CD14-positive monocyte (primary cell): ENCODE measurements around a stretch of chr1.

DNA sequence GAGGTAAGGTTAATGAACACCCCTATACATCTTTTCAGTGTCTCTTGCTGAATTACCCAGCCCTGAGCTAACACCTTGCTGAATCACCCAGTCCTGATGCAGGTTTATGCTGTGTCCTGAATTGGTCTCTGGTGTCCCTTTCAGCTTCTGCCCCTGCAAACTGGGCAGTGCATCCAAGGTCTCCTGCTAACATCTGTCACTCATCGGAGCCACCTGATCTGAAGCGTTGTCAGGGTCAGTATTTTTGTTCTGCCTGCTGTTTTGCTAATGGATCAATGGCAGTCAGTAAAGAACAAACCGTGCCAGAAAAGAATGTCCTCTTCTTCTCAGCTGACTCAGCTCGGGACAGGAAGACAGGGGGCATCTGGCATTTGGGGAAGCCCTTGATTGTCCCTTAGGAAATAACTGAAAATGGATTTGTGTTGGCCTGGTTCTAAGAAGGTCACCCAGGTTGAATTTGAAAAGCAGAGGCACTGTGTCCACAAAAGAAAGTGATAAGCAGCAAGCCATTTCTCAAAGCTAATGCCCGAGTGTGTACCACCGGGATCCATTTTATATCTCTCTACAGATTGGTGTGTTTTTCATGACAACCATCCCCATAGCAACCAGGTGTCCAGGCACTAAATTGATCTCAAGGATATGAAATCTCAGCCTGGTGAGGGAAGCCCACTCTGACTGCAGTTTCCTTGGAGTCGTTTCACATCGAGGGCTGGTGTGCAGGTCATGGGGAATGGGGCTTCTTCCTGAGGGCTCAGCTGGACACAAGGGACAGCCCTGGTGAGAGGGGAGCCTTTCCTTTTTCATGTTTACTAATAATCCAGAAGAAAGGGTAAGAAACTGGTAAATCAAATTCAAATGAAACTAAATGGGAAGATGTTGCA, 109.7 kb upstream of the IRF2BP2 start:
- CAGE, long polyA plus RNA: no peak

DNA sequence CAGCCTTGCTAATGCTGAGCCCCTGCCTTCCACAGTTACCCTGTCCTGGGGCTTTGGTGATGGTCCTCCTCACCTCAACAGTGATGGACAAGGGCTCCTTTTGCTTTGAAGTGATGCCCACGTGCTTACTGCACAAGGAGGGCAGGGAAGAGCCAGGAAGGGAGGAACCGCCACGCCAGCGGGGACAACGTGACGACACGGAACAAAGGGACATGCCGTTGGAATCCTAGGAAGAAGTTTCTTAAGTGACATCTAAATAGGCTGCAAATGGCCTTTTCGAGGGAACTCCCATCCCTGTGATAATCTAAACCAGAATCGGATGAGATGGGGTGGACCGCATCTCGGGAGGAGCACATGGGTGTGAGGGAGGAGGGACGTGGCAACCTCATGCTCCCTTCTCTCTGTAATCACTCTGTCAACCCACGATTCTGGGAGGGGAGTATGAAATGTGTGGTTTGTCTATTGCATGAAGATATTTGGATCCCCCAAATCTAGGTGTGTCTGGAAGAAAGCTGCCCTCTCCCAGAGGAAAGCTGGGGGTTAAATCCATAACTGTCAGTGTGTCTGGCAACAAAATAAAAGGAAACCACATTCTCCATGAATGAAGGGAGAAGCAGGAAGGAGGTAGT, 110.9 kb upstream of the IRF2BP2 start:
- CAGE, long polyA plus RNA: no peak

DNA sequence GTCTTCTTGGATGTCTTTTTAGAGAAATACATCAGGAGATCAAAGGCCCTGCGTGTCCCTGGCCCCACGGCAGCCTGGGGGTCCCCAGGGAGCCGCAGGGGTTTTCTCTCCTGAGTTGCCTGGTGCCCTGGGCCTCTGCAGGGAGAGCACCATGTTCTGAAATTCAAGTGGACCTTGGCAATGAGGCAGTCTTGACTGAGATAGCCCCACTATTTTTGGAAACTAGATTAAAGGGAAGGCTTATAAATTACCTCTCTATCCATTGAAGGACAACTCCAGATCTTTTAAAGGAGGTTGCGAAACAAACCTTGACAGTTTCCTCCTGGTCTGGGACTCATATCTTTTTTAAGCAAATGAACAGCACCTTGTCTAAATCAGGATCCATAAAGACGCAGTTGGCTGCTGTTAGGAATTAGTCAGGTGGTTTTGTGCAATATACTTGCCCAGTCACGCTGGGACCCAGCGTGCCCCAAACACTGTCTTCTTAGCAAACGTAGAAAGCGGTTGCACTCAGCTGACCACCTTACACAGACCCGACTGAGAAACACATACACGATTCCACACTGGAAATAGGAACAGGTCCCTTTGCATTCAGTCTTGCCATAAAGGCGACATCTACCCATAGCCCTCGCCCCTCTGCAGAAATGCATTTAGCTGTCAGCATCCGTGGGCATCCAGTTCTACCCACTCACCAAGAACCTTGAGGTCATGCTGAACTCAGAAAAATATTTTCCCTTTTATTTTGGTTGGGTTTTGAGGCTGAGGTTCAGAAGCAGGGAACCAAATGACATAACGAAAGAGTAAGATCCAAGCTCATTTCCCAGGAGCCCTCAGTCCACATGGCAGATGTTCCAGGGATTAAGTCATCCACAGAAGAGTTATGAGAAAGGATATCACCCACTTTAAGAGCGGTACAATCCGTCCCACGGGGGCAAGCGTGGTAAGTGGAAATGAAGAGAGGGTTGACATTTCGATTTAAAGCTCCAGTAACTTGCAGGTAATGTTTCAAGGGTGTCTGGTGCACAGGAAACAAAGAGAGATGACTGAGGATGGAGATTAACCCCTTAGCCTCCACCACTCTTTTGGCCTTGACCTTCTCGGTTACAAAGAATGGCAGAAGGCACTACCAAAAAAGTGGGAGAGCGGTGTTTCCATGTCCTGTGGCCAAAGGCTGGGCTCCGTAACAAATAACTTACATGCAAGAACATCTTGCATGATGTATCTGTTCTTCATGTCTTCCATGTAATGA, 241.9 kb downstream of the TOMM20 start:
- CAGE, long polyA plus RNA: no peak

GRCh38 chr1:234973449-234974298, 155.0 kb downstream of the TOMM20 start:
- CAGE, long polyA plus RNA: no peak

- CAGE, long polyA plus RNA: start-site peak on the plus strand at chr1:234975487-234975543, 17 and 5 reads in 2 replicates
These were observed 153.5 kb downstream of the TOMM20 start for GRCh38 chr1:234974873-234975811.

GRCh38 chr1:234990746-234991369, 137.8 kb downstream of the TOMM20 start:
- CAGE, long polyA plus RNA: no peak

DNA sequence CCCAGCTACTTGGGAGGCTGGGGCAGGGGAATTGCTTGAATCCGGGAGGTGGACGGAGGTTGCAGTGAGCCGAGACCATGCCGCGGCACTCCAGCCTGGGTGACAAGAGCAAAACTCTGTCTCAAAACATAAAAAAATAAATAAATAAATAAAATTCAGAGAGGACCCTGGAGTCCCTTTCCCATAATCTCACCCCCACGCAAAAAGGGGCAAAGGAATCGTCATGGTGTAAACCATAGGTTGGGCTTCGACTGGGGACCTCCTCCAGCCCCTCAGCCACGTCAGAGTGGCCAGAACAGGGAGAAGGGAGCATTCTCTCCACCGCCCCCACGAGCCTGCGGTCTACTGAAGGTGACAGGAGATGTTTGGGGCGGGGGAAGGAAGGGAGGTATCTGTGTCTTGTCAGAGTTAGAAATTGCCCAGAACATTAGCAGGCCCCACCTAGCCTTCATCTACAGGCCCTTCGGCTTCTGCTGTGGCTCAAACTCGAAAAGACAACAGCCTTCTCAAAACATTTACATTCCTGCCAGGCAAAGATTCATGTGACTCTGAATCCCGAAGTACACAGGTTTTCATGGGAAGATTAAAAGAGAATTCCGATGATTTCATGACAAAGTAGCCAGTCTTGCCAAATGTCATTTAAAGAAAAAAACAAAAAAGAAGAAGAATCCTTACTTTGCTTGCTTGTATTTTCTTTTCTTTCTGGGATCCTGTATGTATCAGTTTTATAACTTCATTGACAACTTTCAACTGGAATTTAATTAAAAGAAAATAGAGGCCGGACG, 128.2 kb downstream of the TOMM20 start:
- CAGE, long polyA plus RNA: no peak

- CAGE, long polyA plus RNA: start-site peak on the plus strand at chr1:235012131-235012258, 30 and 71 reads in 2 replicates
These were observed 116.9 kb downstream of the TOMM20 start for GRCh38 chr1:235011450-235012413.

DNA sequence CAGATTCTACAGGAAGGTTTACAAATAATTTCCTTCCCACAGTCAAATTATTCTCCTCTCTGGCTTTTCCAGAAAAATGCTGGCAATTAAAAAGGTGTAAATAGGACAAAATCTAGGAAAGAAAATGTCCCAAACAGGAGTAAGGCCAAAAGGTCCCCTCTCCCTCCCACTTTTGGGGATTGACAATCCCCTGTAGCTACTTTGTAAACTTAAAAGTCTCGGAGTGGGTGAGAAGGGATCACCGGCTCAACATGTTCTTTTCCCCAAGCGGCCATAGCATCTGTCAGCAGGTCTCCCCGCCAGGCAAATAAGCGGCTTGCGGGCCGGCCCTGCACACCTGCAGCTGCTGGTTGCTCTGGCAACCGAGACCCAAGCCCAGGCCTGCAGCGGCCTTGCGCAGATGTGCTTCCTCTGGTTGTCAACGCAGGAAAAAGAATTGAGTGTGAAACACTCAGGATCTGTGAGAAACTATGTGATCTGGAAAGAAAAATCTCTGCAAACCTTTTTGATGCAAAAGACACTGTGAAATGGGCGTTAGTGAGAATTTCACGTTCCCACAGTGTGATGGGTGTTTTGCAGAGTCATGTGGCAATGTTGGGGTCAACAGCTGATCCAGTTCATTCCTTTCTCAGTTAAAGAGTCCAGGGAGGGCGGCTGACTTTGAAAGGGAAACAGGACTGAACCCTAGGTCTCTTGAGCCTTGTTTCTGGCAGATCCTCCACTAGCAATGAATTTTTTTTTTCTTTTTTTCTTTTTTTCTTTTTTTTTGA, 28.5 kb downstream of the TOMM20 start:
- CAGE, long polyA plus RNA: no peak

DNA sequence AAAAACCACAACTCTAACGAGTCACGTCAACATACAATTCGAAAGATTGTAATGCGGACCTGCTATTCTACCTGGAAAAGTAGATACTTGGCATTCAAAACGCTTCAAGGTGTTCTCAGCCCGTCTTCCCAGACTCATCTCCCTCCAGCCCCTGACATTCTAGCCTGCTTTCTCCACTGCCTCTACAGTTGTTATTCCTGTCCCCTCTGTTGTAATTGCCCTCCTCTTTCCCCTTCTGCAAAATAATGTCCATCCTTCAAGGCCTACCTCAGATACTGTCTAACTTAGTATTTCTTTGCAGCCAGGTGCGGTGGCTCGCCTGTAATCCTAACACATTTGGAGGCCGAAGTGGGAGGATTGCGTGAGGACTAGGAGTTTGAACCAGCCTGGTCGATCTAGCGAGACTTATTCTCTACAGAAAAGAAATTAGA, 651 bp upstream of the RBM34 start:
- CAGE, long polyA plus RNA: no peak

DNA sequence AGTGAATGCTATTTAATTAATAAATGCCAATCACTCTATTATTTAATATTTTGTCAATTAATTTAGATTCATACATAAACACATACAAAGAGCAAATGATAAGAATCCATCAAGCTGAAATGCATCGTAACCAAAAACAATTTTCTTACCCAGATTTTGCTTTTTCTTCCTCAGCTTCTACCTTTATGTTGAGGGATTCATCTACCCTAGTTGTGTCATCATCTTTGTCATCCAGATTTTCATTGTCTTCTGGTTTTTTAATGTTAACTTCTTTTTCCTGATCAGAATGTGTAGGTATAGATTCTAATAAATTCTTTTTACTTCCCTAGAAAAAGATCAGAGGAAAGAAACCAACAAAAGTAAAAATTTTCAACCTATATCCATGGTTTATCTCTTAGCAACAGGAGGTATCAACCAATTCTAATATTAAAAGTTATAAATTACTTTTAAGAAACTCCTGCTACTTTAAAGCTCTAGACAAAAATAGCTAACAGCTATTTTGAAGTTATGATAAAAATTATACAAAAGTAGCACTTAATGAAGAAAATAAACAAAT, 58.7 kb upstream of the RBM34 start:
- CAGE, long polyA plus RNA: no peak

DNA sequence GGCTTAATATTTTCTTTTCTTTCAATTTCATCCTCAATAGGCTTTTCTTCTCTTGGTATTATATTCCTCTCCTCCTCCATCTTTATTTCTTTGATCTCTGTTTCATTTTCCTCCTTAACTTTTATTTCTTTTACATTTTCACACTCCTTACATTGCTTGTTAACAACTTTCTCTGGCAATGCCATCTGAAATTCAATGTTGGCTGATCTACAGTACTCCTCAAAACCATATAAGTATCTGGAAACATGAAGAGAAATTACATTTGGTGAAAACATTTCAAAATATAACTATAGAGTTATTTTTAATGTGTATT, 59.2 kb upstream of the RBM34 start:
- CAGE, long polyA plus RNA: no peak

GRCh38 chr1:235307325-235307650, 20.7 kb downstream of the ARID4B start:
- CAGE, long polyA plus RNA: no peak

DNA sequence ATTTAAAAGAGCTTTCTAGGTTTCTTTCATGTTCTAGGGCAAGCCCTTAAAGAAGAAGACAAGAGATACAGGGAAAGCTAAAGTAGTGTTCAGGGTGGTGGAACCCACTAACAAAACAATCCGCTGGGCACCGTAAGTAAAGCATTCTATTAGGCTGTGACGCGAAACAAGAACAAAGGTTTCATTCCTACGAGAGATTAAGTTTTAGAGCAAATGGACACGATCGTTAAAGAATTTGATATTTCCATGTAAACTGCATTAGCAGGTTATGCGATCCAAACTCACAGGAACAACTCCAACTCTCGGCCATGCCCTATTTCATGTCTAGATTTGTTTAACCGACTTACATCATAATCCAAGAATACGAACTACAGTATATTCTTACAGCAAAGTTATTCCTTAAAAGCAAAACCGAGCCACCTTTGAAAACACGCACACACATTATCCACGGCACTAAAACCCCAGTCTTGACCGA, 963 bp downstream of the B3GALNT2 start:
- CAGE, long polyA plus RNA: no peak

DNA sequence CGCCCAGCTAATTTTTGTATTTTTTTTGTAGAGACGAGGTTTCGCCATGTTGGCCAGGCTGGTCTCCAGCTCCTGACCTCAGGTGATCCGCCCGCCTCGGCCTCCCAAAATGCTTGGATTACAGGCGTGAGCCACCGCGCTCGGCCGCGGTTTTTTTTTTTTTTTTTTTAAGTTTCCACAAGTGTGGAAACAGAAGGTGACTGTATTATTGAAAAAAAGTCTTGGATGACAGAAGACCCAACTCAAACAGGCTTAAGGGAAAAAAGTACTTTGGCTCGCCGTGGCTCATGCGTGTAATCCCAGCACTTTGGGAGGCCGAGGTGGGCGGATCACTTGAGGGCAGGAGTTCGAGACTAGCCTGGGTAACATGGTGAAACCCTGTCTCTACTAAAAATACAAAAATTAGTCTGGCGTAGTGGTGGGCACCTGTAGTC, 1.3 kb upstream of the B3GALNT2 start:
- CAGE, long polyA plus RNA: no peak

DNA sequence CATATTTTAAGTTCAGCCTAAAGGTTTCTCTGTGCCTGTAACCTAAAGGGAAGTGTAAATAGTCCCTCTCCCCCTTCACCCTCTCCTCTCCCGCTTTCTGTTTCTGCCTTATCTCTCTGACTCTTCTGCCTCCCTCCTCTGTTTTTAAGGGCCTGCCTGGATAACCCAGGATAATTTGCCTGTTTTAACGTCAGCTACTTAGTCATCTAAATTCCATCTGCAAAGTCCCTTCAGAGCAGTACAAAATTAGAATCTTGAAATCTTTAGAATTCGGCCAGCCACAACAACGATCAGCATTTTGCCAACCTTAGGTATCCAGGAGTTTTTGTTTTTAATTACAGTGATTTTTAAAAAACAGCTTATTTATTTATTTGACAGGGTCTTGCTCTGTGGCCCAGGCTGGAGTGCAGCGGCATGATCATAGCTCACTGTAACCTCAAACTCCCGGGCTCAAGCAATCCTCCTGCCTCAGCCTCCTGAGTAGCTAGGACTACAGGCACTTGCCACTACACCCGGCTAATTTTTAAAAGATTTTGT, 92.4 kb downstream of the NID1 start:
- CAGE, long polyA plus RNA: no peak

DNA sequence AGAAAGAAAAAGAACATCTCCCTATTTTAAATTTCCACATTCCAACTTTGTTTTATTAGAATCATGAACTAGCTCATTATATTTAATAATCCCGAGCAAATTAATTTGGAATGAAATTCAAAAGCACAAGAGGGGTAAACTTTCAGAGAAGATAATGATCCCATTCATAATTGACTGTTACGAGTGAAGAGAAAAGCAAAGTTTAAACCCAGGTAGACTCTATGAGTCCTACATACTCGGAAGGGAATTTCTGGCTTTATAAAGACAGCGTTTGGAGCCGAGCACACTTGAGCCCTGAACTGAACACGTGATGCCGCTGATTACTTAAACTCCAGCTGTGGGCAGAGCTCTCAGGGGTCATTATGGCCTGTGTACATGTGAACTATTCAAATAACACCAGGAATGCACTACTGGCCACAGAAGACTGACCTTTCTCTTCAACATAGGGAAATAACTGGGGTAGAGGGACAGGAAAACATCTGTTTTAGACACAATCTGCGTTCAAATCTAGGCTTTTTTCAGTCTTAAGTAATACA, 25.3 kb downstream of the NID1 start:
- CAGE, long polyA plus RNA: no peak

GRCh38 chr1:236090828-236091174, 25.9 kb upstream of the NID1 start:
- CAGE, long polyA plus RNA: no peak

- CAGE, long polyA plus RNA: no peak
These were observed 21.6 kb upstream of the GPR137B start for GRCh38 chr1:236120546-236121393.

GRCh38 chr1:236395771-236396266, 1.7 kb downstream of the EDARADD start:
- CAGE, long polyA plus RNA: no peak